Myometrial cell (primary cell): ENCODE results near the genes NOXRED1 and DIO2.

- RAMPAGE, long total RNA, result no peak
Measured at GRCh38 chr14:77041895-77042597, 13.5 kb upstream of the IRF2BPL start.

DNA sequence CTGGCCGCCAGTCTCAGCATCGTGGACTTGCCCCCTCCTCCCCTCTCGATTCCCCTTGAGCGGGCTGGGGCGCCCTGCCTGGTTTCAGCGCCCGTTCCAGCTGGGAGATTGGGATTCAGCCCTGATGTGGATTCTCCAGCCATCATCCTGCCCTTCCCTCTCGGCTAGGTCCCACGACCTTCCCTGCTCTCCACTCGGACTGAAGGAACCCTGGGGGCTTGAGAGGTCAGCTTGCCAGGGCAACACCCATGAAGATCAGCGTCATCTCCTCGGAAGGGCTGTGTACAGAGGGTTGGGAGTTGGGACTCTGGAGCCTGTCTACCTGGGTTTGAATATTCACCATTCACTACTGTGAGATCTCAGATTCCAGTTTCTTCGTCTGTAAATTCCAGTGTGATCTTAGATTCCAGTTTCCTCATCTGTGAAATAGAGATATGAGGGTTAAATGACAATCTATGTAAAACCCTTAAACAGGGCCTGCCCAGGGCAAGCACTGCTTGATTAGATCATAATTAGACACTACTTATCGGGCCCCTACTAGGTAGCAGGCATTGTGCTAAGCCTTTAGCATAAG, 364 bp upstream of the ZDHHC22 start:
- RAMPAGE, long total RNA, result no peak

GRCh38 chr14:77276330-77276964, 5.4 kb upstream of the NGB start:
- RAMPAGE, long total RNA, result no peak

GRCh38 chr14:77303573-77304169, 17.0 kb downstream of the POMT2 start:
- RAMPAGE, long total RNA, result no peak

DNA sequence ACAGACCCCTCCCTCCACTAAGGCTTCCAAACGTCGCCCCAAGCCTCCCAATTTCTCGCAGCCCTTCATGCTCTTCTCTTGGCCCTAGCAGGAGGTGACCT, 484 bp downstream of the GSTZ1 start:
- RAMPAGE, long total RNA, result no peak

GRCh38 chr14:77372180-77372787, 4.6 kb downstream of the TMED8 start:
- RAMPAGE, long total RNA, result no peak

GRCh38 chr14:77423453-77423718, at the start of gene NOXRED1:
Gene NOXRED1, minus strand, starts transcription at chr14:77423523.
- RAMPAGE, long total RNA, result no peak

DNA sequence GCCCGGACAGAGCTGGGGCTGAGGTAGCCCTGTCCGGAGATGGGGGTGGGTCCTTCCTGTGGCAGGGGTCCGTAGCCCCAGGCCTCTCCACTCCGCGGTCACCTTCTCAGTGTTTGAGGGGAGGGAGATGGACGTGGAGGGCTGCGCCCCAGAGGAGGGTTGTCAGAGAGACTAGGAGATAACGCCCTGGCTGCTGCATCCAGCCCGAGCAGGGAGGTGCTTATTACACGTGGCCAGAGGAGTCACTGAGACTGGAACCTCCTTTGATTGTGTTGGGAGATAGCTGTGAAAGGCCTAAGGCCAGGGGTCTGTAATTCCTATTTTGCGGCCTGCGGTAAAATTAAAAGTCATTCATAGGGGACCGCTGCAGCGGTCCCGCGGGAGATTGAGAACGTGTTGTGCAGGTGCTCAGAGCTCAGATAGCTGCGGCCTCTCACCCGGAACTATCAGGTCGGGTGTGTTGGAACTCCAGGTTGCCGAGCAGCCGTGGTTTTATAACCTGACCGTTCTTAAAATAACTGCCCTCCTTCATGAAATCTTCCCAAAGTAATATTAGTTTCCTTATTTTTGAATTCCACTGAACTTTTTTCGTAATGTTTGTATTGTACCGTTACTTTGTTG, 561 bp downstream of the AHSA1 start:
- RAMPAGE, long total RNA, result no peak

GRCh38 chr14:77531003-77531648, 32.5 kb upstream of the ISM2 start:
- RAMPAGE, long total RNA, result no peak

DNA sequence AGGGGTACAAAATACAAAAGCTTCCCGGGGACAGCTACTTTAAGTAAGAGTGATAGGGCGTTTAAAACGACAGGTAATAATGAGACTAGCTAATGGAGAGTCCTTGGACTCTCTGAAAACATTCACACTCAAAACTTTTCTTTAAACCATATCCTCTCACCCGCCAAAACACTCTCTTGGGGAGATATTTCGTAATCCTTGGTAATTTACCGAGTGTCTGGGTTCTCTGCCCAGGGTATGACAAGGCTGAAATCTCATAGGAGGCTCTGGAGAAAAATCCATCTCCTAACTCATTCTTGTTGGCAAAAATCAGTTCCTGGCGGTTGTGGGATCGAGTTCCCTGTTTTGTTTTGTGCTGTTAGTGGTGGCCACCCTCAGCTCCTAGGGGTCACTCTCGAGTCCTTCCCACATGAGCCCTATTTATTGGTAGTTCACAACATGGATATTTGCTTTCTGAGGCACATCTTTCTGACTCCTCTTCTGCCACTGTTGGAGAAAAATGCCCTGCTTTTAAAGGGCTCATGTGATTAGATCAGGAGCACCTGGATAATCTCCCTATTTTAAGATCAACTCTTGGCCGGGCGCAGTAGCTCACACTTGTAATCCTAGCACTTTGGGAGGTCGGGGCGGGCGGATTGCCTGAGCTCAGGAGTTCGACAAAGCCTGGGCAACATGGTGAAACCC, 643 bp upstream of the SNW1 start:
- RAMPAGE, long total RNA, result no peak

DNA sequence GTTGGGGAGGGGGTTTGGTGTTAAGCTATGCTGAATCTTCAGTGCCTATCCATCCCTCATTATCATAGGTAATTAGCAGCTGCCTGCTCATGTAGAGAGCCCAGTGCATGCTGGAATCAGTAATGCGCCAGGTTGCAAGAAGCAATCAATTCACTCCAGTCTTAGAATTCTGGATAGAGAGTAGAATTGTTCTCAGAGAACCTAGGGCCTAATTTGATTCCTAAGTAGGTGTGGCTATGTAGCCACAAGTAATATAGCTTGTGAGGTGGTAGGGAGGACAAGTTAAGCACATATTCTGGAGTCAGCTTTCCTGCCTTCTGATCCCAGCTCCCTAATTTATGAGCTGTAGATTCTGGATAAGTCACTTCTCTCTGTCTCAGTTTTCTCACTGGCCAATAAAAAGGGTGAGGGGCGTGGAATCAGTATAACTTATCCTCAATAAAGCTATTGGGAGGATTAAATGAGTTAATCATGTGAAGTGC, 2.9 kb upstream of the SNW1 start:
- RAMPAGE, long total RNA, result no peak

DNA sequence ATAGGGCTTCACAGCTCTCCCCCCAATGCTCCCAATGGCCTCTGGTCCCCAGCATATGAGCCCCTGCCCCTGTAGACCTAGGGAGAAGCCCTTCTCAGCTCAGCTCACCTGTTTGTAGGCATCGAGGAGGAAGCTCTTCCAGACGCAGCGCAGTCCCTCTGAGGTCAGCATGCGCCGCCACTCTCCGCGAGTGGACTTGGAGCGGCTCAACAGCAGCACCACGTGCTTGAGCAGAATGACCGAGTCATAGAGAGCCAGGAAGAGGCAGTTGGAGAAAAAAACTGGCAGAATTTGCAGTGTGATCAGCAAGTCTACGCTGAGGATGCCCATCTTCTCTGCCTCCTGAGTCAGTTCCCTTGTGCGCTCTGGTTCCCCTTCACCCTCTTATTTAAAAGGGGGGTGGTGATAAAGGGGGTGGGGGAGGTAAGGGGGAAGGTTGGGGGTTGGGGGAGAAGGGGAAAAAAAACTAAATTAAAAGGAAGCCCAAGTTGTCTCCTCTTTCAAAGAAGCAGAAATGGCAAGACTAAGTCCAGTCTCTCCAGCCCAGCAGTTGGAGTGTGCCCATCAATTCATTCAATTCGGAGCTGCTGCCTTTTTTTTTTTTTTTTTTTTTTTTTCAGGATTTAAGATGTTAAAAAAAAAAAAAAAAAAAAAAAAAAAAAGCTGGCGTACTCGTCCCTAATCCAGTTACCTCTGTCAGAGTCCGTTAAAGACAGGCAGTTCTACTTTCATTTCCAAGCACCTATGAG, at the start of gene DIO2:
Gene DIO2, minus strand, starts transcription at position 362 of the 749 bp plus-strand sequence.
- RAMPAGE, long total RNA, result start-site peak on the minus strand centred at position 177 of the sequence, 40 bp wide, 53 and 66 reads in 2 replicates; start-site peak on the minus strand centred at position 363 of the sequence, 10 bp wide, 65 and 59 reads in 2 replicates

DNA sequence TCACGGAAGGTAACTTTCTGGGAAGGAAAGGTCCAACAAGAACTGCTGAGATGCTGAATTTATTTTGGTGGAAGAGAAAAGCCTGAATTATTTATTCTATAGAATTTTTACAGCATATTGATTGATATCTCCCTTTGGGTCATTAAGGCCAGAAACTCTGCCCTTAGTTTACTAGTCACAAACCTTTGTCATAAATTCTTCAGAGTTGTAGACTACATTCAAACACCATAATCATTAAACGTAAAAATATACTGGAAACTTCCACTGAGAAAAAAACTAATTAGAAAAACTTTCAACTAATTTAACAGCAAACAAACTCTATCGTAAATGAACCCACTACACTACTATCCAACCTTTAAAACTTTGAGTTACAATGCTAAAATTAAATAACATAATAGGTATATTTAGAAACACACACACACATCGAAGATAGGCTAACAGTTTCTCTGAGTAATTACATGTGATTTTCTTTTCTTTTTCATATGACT, 55.9 kb upstream of the DIO2 start:
- RAMPAGE, long total RNA, result no peak

GRCh38 chr14:80454979-80455468, 243.7 kb upstream of the DIO2 start:
- RAMPAGE, long total RNA, result no peak

DNA sequence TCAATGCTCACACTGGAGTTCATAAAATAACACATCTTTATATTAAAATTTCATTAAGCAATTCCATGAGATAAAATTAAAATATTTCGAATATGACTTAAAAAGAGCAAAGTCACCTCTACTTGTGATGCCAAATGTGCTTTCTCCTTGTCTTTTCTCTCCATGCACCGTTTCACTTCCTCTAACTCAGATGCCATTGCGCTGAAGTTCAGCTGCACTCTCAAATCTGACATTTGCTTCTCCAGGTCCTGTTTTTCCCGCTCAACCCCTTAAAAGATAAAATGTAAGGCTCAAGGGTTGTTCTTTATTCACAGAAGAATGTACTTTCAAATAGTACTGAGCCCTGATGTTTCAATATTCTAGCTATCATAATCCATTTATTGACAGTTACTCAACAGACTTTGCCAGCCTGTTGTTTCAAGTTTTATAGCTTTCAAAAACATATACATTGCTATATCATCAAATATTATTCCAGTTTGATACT, 110.5 kb downstream of the CEP128 start:
- RAMPAGE, long total RNA, result no peak

DNA sequence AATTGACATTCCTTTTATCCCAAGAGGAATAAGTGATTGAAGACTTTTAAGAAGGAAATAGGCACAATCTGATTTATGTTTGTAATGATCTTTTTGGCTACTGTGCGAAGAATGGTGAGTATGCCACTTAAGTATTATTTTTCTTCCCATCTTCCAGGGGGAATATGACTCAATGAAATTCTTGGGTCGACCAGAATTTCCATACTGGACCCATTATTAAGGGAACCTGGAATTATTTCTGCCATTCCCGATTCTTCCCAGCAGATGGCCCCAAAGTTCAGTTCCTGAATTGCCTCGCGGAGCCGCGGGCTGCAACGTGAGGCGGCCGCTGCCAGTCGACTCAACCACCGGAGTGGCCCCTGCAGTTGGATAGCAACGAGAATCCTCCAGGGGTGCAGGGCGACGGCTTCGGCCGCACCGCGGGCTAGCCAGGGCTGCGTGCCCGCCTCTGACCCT, 737 bp upstream of the TSHR start:
- RAMPAGE, long total RNA, result no peak

GRCh38 chr14:81164152-81164653, 56.6 kb downstream of the GTF2A1 start:
- RAMPAGE, long total RNA, result no peak

- RAMPAGE, long total RNA, result no peak
Measured at GRCh38 chr14:81266373-81267377, 45.9 kb upstream of the GTF2A1 start.

DNA sequence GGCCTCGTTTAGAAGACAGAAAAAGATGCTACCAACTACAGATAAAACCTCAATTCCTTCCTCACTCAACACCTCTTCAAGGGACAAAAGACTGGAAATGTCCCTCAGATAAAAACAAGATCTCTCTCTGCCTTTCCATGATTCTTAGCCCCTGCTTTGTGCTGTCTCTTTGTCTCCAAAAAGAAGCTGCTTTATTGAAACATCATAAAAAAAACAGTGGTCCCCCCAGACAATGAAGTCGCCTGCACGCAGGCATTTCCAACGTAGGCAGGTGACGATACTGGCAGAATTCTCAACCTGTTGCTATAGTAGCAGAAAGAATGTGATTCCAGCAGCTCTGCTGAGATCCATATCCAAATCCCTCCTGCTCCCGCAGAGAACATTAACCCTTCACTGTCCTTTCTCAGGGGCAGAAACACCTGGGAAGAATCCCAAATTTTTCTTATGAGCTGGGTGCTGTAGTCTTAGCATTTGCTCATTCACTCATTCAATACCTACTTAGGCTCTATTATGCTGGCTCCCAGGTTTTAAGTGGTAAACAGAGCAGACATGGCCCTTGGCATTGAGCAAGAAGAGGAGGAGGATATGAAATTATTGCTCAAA, 84.8 kb downstream of the STON2 start:
- RAMPAGE, long total RNA, result no peak

DNA sequence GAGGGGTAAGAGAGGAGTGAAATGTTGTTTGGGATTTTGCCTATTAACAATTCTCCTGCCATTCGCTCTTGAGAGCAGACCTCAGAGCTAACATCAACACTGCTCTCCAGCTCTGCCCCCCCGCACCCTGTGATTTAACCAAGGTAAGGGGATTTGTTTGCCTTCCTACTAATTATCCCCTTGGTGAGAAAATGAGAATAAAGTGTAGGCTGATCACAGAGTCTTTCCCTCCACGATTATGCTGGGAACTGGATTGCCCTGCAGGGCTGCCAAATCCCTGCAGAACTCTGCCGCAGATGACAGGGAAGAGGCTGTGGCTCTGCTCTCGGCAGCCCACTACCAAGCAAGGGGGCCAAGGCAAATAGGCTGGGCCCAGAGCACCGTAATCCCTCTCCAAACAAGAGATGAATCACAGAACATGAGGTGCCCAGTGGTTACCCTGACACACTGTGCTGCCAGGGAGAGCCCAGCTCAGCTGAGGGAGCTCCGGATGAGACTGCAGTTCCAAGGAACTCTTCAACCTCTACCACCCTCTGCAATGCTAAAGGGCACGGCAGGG, 34.0 kb downstream of the STON2 start:
- RAMPAGE, long total RNA, result no peak